ENCODE measurements around the gene EPB41L4B.

DNA sequence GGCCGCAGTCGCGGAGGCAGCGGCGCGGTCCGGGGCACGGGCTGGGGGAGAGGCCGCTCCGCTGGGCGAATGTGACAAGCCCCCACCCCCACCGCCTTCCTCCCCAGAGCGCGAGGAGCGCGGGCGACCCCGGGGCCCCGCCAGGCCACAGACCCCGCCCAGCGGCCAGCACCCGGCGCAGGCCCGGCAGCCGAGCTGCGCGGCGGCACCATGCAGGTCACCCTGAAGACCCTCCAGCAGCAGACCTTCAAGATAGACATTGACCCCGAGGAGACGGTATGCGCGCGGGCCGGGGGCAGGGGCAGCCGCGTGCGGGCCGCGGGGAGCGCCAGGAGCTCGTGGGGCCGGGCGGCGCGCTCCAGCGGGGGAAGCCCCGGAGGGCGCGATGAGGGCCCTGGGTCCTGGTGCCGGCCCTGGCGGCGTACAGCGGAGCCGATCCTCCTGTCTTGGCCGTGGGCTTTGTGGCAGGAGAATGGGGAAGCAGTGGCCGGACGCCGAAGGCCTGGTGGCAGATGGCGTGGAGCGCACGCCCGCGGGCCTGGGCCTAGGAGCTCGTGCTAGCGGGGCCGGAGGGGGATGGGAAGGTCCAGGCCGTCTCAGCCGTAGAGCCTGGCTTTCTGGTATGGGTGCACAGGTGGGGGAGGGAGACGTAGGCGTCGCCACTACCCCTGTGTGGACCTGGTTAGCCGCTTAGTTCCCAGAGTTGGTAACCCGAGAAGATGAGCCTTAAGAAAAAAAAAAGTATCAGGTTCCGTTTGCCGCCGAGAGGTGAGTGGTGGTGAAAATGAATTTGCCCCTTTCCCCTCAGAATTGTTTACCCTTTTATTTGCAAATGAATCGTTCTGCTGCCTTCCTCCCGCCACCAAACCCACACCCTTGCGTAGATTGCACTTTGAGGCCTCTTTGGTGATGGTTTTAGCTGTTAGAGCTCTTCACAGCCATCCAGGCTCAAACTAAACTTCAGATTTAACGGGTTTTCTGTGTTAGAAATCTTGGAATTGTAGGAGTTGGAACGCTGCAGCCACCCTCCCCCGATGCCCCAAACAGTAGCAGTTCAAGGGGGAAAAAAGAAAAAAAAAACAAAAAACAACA is 687 bp downstream of the RAD23B start:
- PRO-cap: bidirectional peak, plus-strand start at position 612 of the sequence, minus-strand start at position 624 of the sequence; unidirectional peak, minus-strand start at position 774 of the sequence

GRCh38 chr9:107323789-107324131 is 40.7 kb downstream of the RAD23B start:
- PRO-cap: no peak

GRCh38 chr9:107329700-107329984 is 46.6 kb downstream of the RAD23B start:
- PRO-cap: no peak

GRCh38 chr9:107632025-107632355 is 142.4 kb upstream of the KLF4 start:
- PRO-cap: no peak

GRCh38 chr9:107740516-107741014 is 251.0 kb upstream of the KLF4 start:
- PRO-cap: no peak

DNA sequence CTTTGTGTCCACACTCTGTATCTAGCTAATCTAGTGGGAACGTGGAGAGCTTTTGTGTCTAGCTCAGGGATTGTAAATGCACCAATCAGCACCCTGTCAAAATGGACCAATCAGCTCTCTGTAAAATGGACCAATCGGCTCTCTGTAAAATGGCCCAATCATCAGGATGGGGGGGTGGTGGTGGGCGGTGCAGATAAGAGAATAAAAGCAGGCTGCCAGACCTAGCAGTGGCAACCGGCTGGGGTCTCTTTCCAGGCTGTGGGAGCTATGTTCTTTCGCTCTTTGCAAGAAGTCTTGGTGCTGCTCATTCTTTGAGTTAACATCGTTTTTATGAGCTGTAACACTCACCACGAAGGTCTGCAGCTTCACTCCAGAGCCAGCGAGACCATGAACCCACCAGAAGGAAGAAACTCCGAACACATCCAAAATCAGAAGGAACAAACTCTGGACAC is 328.9 kb upstream of the KLF4 start:
- PRO-cap: no peak

DNA sequence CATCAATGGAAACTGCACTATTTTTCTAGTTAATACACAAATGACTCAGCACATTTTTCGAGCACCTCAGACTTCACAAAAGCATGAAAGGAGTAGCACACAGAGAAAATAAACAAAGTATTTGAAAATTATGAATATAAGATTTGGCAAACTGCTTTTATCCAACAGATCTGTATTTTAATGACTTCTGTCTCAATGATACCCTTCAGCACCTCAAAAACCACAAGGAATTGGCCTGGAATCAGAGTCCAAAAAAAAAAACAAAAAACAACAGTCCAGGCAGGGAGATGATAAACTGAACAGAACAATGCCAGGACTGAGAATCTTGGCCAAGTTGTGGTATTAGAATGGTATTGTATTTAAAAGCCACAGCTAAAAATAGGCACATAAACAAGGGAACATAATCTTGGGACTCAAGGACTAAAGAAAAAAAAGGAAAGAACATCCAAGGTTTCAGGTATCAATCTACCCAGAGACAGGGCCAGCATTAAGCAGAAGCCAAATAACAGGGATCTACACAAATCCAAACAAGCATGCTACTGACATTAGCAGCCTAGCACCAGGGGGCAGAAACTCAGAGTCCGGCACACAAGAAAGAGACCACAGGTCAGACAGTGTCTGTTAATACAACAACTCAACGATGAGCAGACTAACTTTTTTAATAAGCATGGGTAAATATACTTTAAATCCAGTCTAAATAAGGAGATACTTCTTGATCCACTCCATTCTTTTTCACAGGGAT is 21.3 kb downstream of the TMEM245 start:
- PRO-cap: no peak

DNA sequence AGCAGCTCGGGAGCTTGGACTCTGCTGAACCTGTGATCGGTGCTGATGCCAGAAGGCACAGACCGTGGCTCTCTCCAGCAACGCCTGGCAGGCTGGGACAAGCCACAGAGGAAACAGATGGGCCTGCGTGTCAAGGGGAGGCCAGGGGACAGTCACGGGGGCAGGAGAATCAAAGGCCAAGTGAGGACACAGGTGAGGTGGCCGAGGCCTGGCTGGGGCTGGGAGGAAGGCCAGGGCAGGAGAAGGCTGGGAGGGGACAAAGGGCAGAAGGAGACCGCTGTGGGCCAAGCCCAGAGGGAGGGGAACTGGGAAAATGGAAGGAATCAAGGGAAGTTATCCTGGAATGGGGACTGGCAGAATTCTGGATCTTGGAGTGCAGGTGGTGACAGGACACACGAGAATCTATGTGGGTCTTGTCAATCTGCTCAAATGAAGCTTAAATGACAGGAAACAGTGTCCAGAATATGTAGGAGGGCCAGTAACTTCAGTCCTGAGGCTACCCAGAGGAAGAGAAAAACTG is 43.3 kb downstream of the EPB41L4B start:
- PRO-cap: no peak

- PRO-cap: bidirectional peak, plus-strand start at chr9:109320132, minus-strand start at chr9:109320164; bidirectional peak, plus-strand start at chr9:109320527, minus-strand start at chr9:109320427
Measured at GRCh38 chr9:109319882-109320803, 716 bp downstream of the EPB41L4B start.

- PRO-cap: unidirectional peak, minus-strand start at chr9:109320999
Measured at GRCh38 chr9:109320804-109321575, at the start of gene EPB41L4B. TSS of gene EPB41L4B (minus strand) at chr9:109321059.

- PRO-cap: no peak
Measured at GRCh38 chr9:109453377-109454095, 44.6 kb downstream of the PTPN3 start.

DNA sequence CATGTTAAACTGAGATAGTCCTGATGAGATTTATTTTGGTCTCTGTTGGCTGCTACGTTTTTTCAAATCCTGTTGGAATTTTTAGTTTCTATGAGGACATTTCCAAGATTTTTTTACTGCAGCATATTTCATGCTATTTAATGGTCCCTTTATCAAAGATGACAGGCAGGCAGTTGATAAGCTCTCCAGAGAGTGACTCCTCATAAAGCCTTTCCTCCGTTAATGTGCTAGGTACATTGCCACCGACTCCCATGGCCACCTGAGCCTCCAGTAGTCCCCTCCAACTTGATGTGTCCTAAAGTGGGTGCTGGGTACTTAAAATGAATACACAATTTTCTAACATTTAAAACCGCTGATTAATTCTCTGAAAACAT is 51.0 kb upstream of the PALM2AKAP2 start:
- PRO-cap: no peak

DNA sequence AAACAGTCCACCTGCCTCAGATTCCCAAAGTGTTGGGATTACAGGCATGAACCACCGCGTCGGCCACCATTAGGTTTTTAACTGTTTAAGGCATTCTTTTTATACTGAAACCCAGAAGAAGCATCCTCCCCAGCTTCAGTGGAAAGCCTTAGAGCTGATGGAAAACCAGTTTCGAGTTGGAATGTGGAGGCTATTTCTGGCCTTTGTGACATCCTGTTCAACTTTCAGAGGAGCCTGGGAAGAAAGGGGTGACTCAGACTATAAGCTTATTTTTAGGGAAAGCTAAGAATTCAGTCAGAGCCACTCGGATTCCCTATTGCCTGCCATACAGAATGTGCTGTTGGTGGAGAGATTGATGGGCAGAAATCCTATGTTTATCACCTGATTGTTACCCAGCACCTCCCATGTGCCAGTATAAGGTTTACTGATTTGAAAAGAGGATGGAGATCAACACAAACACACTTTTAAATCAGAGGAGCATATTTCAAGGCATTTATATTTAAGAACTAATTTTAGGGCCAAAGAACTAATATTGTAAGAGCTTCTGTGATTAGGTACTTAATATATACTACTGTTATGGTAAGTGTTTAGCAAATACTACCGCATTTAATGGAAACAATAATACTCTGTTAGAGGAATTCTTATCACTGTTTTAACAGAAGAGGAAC is 19.9 kb downstream of the PALM2AKAP2 start:
- PRO-cap: no peak

DNA sequence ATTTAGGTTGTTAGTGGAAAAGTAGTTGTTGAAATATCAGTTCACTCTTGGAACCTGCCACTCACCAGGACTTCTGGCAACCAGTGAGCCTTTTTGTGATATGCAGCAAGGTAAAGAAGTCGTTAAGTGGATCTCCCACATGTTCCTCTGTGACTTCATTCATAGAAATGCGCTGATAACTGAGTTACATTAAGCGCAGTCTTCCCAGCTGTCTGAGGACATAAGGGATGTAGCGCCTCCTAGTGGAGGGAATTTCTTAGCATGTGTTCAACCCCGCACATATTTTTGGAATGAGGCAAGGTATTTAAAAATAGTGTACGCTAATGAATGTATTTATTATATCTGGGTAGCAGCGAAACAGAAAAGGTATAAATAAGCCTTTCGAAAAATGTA is 37.8 kb downstream of the PALM2AKAP2 start:
- PRO-cap: no peak

DNA sequence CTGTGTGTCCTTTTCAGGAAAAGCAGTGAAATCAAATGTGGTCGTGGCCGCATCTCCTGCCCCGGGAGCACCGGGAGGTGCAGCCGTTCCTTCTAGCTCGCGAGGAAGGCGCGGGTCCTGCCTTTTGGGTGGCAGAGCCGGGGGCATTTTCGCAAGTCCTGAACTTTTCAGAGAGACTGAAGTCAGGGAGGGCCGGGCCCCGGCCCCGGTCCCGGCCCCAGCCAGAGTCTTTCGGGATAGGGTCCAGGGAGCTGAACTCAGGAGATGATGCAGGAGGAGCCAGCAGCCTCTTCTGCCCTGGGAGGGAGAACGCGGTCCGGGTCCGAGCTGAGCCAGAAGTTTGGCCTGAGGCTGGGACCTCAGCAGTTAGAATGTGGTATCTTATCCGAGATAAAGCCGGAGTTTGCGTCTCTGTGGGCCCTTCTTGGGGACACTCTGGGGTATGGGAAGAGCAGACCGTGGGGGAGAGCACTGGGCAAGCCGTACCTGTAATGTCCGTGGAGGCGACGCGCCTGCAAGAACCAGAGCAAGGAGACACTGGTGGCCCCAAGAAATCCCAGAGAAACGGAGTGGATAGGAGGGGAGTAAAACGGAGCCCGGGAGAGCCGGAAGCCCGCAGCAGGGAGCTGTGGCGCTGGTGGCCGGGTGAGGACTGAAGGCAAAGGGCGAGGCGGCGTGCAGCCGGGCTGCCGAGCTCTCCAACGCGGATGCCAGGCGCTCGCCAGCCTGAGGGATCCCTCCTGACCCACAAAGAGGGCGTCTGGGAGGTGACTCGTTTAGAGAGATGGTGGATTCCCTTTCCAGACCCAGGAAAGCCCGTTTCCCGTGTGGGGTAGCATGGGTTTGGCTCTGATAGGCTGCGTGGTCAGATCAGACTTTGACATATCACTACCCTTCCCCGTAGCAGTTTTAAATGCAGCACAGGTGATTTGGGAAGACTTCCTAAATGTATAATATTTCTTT is 158.5 kb downstream of the C9orf152 start:
- PRO-cap: bidirectional peak, plus-strand start at position 661 of the sequence, minus-strand start at position 654 of the sequence

- PRO-cap: no peak
Measured at GRCh38 chr9:110126142-110127154, 81.5 kb downstream of the C9orf152 start.

GRCh38 chr9:110257254-110257843 is 1.0 kb upstream of the TXN start:
- PRO-cap: bidirectional peak, plus-strand start at chr9:110257674, minus-strand start at chr9:110257384

DNA sequence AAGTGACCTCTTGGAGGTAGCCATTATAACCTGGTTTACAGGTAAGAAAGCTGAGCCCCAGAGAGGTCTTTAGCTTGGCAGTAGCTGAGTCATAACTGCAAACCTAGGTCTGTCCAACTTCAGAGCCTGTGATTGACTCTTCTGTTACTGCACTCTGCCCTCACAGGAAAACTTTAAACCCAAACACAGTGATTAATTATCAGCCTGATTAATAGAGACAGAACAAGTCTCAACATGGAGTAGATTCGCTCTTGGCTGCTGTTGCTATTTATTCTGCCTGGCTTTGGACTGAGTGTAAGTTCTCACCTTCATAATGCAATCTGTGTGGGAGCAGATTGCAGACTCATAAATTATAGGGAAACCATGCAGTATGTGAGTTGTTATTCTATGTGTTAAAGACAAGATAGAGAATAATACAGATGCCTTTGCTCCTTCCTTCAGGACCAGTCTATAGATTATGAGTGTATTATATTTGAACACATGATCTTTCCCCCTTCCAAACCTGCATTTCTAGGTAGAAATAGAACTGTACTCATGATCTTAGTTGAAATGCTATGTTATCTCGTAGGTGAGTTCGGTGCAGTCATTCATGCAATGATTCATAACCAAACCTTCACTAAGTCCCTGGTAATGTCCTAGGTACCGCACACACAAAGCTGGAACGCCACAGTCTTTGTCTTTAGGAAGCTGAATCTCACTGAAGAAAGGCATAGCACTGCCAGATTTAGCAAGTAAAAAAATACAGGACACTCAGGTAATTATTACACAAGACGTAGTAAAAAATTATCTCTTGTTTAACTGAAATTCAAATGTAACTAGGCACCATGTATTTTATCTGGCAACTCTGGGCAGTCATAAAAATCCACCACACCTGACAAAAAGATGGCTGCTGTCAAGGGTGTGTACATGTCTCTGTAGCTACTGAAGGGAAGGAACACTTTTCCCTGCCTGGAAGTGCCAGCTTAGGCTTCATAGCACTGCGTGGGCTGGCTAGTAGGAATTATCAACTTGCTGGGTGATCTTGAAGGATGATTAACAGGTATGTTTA is 27.8 kb upstream of the TXN start:
- PRO-cap: unidirectional peak, minus-strand start at position 93 of the sequence; bidirectional peak, plus-strand start at position 647 of the sequence, minus-strand start at position 447 of the sequence

GRCh38 chr9:110445710-110446116 is 108.0 kb upstream of the TXNDC8 start:
- PRO-cap: no peak

DNA sequence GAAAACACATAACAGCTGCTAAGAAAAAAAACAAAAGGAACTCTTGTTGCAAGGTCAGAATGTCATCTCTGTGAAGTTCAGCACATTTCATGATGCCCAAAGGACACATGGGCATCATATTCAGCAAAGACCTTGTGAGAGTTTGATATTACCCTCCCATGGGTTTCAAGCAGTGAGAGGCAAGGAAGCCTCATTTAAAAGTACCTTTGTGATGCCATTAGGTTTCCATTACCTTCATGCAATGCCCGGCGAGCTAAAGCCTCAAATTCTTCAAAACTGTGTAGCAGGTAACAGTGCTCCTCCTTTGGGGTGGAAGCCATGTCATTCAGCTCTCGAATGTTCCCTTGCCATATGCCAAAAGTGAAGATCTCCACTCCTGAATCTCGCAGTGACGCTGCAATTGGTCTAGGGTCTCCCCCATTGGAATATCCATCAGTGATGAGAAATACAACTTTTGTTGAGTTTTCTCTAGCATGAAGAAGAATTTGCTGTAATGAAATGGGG is 29.9 kb downstream of the SVEP1 start:
- PRO-cap: no peak

Data from mucosa of descending colon (tissue), 1 donor.